ENCODE data around the genes PHKG2, HSD3B7 and ITGAD.

GRCh38 chr16:30722776-30723328 is 17.6 kb upstream of the TMEM265 start:
- PRO-cap: no peak

GRCh38 chr16:30724364-30725255 is 15.8 kb upstream of the TMEM265 start:
- PRO-cap: no peak

GRCh38 chr16:30747834-30748704 is at the start of gene PHKG2:
Gene PHKG2, plus strand, starts transcription at chr16:30748425.
- PRO-cap: bidirectional peak, plus-strand start at chr16:30748425, minus-strand start at chr16:30748130

GRCh38 chr16:30774974-30775270 is 12.1 kb downstream of the ZNF629 start:
- PRO-cap: no peak

DNA sequence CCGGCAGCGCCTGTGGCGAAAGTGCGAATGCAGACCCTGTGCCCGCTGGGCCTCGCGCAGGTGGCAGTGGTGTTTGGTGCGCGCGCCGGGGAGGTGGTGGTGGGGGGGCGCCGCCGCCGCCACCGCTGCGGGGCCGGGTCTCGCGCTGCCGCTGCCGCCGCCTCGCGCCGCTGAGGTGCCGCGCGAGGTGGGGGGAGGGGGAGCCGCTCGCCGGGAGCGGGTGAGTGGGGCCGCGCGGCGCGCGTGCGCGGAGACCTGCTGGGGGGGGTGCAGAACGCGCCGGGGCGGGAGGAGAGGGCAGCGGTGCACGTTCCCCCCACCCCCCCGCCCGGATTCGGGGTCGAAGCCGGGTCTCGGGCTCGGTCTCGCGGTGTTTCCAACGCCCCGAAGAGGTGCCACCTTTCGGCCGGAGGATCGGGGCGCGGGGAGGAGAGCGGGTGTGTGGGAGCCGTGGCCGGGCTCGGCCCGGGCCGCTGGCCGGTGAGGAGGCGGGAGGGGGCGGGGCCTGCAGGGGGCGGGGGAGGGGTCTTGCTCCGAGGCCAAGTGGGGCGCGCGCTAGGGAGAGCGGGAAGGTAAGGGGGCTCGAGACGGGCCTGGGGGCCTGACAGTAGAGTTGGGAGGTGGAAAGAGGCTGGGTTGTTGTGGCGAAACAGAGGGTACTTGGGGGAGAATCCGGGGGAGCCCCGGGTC is 496 bp downstream of the SETD1A start:
- PRO-cap: no peak

DNA sequence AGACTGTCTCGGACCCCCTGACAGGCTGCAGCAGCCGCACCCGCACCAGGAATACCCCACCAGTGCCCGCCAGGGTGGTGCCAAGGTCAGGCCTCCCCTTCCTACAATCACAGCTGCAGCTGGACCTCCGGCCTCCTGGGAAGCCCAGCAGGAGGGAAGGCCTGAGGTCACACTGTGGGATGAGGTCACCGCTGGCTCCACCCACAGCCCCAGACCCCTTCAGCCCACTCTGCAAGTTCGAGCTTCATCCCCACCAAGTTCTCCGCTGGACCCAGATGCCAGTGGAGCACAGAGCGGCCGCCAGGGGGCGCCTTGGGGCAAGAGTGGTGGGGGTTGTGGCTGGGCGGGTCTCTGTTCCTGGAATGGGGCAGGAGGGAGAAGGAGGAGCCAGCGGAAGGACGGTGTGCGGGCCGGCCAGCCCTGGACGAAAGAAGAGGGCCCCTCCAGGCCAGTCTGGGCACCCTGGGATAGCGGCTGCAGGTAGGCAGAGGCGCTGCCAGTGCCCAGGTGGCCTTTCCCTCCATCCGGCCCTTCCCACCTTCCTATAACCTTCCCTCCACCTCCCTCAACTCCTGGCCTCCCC is at the start of gene HSD3B7:
HSD3B7 (plus strand) TSS at position 390 of the 583 bp plus-strand sequence.
- PRO-cap: no peak

- PRO-cap: no peak
These were observed 12.2 kb downstream of the HSD3B7 start for GRCh38 chr16:30996856-30998010.

GRCh38 chr16:31034125-31034820 is 915 bp downstream of the STX4 start:
- PRO-cap: no peak

GRCh38 chr16:31074552-31075281 is 495 bp downstream of the ZNF646 start:
- PRO-cap: no peak

DNA sequence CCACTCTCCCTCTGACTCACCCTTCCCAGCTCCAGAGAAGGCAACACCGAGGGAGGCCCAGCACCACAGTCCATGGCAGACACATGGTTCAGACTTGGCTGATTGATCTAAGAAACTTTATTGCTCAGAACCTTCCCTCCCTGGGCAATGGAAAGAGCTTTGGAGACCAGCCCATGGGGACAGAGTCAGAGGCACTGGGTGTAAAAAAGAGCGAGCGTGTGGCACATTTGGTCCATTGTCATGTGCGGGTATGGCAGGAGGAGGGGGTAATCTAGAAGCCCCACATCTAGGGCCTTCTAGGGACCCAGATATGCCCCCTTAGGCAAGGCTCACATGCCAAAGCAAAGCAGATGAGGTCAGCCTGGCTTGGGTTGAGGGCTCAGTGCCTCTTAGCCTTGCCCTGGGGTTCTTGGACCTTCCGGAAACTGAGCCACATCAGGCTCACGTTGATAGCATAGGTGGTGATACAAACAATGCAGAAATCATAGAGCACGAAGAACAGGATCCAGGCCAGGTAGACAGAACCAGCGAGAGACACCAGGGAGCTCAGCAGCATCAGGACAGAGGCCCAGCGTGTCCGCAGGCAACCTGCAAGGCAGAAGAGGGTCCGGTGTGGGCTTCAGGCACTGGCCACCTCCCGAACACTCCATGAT is 2.1 kb upstream of the PRSS53 start:
- PRO-cap: no peak

DNA sequence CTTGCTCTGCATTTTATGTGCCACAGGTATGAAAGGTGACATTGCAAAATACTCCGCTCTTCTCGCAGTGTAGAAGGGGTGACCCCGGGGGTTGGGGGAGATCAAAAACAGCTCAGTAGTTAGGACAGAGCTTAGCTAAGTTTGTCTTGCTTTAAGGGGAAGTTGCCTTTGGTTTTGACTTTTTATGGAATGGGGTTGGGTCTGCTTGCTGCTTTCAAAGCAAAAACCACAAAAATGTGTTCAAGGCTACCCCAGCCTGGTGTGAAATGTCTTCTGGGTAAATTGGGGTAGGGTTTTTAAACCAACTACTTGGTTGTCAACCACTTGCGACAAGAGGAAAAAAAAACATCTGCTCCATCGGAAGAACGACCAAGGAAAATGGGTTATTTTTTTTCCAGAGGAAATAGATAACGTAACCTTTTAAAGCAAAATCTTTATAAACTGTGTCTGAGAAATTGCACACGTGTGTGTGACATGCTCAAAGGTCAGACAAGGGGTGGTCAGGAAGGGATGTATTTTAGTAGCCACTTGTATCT is 6.3 kb downstream of the FUS start:
- PRO-cap: no peak

DNA sequence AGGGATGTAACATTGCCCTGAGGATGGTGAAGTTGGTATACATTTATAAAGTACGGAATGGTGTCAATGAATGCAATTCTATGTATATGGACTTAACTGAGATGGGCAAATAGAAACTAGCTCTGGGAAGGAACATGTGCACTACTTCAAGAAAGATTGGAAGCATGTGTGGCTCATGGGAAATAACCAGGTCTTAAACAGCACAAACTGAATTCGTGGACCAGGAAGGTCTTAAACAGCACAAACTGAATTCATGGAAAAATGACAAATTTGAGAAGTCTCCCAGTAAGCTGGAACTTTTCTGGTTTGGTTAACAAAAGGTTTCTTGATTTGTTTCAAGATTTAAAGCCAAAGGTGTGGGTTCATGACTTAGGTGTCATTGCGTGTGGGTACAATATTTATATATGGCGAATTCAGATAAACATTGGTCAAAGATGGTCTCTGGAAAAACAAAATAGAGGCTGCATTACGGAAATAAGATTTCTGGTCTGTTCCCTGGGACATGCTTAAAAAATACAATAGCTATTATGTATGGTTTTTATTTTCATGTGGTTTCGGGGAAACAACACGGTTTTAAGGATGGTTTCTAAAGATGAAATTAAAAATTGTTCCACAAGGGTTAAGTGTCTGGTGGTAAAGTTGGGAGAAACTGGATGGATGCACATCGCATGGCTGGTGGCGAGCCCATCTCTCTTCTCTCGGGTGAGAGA is 7.5 kb downstream of the FUS start:
- PRO-cap: no peak

DNA sequence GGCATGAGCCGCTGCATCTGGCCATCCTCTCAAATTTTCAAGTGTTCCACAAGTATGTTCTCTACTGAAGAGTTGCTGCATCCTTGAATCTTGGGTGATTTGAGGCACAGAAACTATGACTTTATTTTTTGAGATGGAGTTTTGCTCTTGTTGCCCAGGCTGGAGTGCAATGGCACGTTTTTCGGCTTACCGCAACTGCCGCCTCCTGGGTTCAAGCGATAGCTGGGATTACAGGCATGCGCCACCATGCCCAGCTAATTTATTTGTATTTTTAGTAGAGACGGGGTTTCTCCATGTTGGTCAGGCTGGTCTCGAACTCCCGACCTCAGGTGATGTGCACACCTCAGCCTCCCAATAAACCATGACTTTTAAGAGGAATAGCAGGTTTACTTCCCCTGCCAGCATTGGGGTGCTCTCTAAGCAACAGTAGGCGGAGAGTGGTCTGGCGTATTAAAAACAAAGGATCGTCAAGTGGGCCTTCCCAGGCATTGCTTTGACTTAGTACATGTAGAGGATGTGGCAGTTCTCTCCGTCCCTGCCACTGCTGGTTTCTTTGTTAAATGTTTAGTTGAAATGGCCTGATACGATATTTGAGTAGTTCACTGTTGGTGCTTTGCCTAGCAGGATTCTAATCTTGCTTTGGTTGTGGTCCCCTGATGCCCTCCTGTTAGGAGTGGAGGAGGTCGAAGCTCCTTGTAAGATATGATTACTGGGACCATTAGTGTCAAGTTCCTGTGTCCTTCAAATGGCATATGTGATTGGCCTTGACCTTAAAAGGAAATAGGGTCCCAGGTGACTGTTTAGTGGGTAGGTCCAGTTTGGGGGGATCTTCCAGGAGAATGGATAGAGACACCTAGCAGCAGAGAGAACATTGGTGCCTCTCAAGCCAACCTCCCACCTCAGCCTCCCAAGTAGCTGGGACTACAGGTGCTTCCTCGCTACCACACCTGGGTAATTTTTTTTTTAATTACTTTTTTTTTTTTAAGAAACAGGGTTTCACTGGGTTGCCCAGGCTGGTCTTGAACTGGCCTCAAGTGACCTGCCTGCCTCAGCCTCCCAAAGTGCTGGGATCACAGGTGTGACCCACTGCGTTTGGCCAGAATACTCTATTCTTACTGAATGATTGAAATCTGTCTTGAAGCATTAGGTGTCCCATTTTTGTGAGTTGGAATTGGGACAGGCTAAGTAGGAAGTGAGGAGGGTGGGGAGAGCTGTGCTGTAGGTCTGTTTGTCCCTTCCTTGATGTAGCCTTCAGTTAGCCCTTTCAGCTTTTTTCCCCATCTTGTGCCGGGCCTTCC is 9.3 kb downstream of the PYCARD start:
- PRO-cap: no peak

DNA sequence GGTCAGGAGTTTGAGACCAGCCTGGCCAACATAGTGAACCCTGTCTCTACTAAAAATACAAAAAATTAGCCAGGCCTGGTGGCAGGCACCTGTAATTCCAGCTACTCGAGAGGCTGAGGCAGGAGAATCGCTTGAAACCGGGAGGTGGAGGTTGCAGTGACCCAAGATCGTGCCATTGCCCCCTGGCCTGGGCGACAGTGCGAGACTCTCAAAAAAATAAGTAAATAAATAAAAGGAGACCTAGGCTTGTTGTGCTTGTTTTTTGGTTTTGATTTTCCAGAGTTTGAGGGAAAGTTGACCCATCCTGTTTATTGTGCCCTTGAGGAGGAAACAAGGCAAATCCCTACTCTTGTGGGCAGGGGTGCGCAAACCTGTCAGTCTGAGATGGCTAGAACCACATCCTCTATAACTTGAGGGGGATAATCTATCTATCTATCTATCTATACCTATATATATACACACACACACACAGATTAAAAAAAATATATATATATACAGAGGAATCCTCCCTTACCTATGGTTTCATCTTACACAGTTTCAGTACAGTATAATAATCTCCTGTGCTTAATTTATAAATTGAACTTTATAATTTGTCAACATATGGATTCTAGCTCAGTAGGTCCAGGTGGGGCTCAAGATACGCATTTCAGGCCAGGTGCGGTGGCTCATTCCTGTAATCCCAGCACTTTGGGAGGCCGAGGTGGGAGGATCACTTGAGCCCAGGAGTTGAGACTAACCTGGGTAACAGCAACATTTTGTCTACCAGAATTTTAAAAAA is 5.7 kb downstream of the PYCARD start:
- PRO-cap: no peak

- PRO-cap: no peak
These were observed 4.0 kb downstream of the PYCARD start for GRCh38 chr16:31198410-31199173.

DNA sequence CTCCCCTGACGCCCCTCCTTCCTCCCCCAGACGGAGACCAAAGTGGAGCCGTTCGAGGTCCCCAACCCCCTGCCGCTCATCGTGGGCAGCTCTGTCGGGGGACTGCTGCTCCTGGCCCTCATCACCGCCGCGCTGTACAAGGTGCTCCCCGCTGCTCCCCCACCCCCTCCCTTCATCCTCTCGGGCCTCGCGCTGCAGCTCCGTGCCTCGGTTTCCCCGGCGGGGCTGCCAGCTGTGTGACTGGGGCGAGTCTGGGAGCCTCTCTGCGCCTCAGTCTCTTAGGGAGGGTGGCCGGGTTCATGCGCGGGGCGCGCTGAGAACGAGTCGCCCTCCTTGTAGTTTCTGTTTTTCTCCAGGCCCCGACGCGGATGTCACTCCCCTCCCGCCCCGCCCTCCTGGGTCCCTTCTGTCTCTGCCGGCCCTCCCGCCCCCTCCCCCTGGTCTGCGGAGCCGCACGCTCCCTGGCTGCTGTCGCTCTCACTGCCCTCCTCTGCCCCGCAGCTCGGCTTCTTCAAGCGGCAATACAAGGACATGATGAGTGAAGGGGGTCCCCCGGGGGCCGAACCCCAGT is 23.8 kb upstream of the ITGAX start:
- PRO-cap: no peak

DNA sequence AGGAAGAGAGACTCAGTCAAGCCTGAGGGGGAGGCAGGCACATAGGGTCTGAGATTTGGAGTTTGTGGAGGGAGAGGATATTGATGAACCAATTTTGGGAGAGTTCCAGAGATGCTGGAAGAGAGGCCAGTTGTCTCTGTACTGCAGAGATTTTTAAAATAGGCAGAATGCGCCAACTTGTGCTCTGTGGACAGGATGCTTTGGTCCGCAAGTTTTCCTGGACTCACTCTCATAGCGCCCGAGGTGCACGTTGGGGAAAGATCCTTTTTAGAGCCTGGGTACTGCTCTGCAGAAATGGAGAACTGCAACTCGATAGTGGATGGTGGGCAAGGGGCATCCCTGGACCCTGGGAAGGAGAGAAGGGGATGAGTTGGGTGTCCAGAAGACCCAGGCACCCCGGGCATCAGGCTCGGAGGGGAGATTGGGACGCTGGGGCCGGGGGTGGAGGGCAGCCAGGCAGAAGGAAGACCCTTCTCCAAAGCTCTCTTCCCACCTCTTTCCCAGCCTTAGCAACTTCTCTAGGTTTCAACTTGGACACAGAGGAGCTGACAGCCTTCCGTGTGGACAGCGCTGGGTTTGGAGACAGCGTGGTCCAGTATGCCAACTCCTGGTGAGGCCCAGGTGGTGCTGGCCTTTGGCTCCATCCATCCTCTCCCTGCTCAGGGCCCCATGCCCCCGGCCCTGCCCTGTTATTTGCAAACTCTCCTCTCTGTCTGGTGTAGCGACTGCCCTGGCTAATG is 583 bp downstream of the ITGAX start:
- PRO-cap: no peak

DNA sequence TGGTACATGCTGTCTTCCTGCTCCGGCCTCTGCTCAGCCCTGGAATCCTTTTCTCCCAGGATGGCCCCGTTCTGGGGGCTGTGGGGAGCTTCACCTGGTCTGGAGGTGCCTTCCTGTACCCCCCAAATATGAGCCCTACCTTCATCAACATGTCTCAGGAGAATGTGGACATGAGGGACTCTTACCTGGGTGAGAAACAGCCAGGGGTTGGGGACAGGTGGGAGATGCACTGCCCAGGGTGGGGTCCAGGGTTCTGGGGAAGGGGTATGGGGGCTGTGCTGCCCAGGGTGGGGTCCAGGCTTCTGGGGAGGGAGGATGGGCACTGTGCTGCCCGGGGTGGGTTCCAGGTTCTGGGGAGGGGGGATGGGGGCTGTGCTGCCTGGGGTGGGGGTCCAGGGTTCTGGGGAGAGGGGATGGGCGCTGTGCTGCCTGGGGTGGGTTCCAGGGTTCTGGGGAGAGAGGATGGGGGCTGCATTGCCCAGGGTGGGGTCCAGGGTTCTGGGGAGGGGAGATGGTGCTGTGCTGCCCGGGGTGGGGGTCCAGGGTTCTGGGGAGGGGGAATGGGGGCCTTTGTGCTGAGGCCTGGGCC is 7.1 kb downstream of the ITGAX start:
- PRO-cap: no peak

- PRO-cap: no peak
These were observed at the start of gene ITGAD for GRCh38 chr16:31393019-31393498. Gene ITGAD, plus strand, starts transcription at chr16:31393335.

DNA sequence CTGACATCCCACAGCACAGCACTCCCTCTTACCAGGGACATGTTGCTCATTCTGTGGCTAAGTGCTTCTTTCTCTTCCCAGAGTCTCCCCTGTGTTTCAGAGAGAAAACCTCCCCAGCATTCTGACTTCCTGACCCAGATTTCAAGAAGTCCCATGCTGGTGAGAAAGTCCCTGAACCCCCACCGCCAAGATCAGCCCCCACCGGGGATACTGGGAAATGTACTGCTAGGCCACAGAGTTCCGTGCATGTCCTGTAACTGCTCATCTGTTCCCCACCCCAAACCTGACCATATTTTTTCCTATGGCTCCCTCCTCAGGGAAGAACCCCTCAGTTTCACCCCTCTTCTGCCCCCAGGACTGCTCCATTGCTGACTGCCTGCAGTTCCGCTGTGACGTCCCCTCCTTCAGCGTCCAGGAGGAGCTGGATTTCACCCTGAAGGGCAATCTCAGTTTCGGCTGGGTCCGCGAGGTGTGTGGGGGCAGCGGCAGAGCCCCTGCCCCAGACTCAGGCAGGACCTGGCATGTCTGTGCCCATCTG is 4.6 kb downstream of the COX6A2 start:
- PRO-cap: no peak

Measured in mesothelial cell of epicardium (in vitro differentiated cells).